NCI-H460 (cell line): ENCODE data around the genes ARHGEF25 and MON2.

GRCh38 chr12:57609649-57610747, 1.2 kb upstream of the ARHGEF25 start:
RAMPAGE:
- cytosol, long total RNA, result no peak
- long total RNA, result no peak
- nucleus, long total RNA, result no peak

DNA sequence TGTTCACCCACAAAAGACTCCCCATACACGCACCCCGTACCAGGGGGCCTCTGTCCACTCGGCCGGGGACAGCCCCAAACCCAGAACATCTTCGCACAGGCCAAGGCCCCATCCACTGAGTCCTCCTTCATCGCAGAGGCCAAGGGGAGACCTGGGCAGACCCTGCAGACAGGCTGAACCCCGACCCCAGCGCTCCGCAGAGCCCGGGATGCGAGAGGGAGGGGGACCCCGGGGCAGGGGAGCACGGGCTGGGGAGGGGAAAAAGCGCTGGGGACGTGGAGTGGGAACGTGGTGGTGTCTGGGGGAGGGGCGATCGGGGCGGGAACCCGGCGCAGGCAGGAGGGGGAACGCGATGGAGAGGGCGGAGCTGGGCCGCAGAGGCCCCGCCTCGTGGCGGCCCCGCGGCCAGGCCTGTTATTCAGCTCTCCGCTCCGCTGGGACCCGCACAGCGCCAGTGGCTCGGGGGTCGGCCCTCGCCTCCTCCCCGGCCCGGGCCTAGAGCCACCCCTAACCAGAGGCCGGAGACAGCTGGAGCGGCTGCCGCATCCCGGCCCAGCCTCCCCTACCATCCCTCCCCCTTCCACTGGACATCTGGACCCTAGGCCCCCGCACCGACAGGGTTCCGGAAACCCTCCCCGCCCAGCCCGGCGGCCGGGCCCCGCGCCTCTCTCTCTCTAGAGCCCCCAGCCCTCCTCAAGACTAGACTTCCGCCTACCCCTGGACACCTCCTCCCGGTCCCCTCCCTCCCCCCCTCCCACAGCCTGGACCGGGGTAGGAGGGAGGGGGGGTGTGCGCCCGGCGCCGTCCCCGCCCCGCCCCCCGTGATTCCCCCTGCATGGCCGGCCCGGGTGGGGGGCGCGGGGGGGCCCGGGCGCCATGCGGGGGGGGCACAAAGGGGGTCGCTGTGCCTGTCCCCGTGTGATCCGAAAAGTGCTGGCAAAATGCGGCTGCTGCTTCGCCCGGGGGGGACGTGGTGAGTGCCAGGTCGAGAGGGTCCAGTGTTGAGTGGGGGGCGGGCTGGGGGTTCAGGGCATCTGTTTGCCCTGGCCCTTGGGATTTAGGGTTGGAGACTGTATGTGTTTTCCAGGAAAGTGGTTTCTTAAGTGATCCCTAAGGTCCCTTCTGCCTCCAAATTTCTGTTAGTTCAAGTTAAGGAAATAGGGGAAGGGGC, at the start of gene ARHGEF25:
Gene ARHGEF25, plus strand, starts transcription at position 417 of the 1,171 bp plus-strand sequence.
RAMPAGE:
- cytosol, long total RNA, result no peak
- long total RNA, result no peak
- nucleus, long total RNA, result no peak

DNA sequence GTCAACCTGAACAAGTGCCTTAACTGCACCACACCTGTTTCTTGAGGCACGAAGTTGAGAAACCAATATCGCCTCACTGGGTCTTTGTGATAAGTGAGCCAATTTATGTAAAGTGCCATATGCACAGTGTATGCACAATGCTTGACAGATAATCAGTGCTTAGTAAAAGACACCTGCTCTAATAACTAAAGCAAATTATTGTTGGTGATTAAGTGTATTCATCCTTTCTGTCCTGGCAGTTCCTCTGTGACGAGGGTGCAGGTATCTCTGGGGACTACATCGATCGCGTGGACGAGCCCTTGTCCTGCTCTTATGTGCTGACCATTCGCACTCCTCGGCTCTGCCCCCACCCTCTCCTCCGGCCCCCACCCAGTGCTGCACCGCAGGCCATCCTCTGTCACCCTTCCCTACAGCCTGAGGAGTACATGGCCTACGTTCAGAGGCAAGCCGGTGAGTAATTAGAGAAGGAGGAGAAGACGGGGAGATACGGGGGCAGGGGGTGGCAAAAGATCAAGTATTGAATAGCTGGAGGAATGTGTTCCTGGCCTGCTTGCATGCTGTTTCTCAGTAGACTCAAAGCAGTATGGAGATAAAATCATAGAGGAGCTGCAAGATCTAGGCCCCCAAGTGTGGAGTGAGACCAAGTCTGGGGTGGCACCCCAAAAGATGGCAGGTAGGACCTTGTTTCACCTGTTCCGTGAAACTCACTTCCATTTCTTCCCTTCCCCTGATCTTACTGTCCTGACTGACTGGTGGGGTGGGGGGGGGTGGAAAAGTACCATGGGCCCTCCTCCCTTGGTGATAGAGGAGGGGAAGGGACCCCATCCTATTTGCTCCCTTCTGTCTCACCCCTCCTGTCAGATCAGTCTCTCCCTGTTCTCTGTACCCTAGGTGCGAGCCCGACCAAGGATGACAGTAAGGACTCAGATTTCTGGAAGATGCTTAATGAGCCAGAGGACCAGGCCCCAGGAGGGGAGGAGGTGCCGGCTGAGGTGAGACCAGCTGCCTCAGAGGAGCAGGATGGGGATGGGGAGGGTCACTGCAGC, 21.9 kb downstream of the OS9 start:
RAMPAGE:
- cytosol, long total RNA, result no peak
- long total RNA, result no peak
- nucleus, long total RNA, result no peak

DNA sequence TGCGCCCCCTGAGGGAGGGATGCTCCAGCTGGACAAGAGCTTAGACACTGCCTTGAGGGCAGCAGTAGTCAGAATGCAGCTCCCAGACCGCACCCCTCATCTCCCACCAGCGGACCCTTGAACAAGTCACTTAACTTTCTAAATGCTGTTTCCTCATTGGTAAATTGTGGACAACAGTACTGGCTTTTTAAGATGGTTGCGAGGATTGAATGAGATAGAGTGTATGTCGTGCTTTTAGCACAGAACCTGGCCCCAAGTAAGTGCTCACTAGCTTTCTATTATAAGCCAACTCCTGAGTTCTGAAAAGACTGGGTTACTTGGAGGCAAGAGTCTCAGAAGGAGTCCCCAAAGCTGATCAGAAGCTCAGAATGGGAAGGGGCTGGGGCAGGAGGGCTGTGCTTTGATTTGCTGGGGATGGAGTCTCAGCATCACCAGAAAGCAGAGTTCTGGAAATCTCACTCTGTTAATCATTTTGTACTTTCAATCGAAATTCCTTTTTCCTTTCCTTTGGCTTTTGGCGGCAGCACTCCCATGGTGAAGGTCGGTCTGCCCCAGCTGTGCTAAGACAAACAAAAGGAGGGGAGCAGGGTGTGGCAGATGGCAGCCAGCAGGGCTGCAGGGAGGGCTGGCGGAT, 15.5 kb downstream of the AGAP2 start:
RAMPAGE:
- cytosol, long total RNA, result no peak
- long total RNA, result no peak
- nucleus, long total RNA, result no peak

GRCh38 chr12:57745588-57745951, 731 bp downstream of the TSPAN31 start:
RAMPAGE:
- cytosol, long total RNA, result no peak
- long total RNA, result no peak
- nucleus, long total RNA, result no peak

GRCh38 chr12:57771414-57771970, 413 bp downstream of the METTL1 start:
RAMPAGE:
- cytosol, long total RNA, result no peak
- long total RNA, result no peak
- nucleus, long total RNA, result no peak

RAMPAGE:
- cytosol, long total RNA, result no peak
- long total RNA, result no peak
- nucleus, long total RNA, result no peak
Observed at GRCh38 chr12:57796035-57796531, 13.5 kb downstream of the TSFM start.

GRCh38 chr12:57837780-57838819, 8.4 kb downstream of the CTDSP2 start:
RAMPAGE:
- cytosol, long total RNA, result no peak
- long total RNA, result no peak
- nucleus, long total RNA, result no peak

DNA sequence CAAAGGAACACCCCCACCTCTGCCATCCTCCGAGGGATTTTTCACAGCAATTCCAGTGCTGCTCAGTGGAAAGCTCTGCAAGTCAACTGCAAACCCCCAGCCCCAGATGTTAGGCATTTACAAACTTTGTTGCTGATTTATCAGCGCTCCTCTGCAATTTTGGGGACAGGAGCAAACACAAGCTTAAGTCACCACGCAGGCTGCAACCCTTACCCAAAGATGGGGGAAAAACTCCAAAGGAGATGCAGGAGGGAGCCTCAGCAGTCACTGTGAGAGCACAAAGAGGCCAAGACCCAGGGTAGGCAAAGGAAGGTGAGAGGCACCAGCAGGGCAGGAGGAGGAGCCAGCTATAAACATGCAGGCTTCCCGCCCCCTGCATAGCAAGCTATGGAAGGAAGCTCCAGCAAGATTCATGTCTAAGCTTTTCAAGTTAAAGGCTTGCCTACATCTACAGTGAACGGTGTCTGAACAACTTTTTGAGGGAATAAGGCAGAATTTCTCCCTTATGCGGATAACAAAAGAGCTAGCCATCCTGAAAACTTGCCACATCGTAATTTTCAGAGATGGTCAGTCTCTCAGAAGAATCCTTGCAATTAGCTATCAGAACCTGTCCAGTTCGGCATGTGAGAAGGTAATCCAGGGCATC, 4.0 kb downstream of the CTDSP2 start:
RAMPAGE:
- cytosol, long total RNA, result no peak
- long total RNA, result no peak
- nucleus, long total RNA, result no peak

DNA sequence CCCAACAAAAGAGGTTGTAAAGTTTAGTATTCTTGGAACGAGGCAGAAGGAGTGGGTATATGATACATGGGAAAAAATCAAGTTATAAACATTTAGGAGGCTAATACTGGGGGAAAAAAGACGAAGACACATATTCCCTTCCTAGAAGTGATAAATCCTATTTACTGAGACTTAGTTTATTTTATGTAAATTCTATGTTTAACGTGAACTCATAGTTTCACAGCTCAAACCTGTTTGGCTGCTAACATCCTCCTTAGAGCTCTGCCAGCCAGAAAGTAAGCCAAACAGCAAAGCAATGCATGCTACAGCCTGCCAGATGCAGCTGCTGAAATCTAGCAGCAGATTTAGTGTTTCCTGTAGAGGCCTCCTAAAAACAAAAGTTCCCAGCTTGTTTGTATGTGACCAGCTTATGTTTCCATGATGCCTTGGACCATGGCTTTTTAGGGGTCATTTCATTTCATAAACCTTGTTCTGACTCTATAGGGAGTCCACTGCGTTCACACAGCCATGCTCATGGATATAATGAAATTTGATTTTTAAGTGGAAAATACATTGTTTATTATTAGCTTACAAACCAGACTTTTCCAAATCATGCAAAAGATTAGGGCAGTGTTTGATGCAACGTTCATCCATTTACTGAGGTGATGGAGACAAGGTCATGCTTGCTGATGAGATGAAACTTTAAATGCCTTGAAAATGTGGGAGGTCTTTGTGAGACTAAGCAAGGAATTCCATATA, 157.3 kb upstream of the LRIG3 start:
RAMPAGE:
- cytosol, long total RNA, result no peak
- long total RNA, result no peak
- nucleus, long total RNA, result no peak

DNA sequence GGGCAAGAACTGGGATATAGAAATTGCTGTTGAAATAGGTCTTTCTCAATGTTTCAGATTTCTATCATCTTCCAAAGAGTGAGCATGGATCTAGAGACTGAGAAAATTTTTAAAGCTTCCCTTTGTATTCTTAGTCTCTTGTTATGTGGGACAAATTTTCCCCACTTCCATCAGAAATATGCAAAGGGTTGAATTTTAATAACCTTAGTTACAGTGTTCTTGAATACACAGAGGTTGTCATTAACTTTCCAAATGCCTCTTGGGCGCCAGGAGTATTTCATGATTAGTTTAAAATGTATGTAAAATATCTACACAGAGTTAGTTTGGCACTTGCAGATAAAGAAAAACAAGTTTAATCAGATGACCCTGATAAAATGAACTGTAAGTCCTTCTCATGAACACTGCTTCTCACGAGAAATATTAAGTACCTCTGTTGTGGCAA, 121.3 kb downstream of the SLC16A7 start:
RAMPAGE:
- cytosol, long total RNA, result no peak
- long total RNA, result no peak
- nucleus, long total RNA, result no peak

RAMPAGE:
- cytosol, long total RNA, result no peak
- long total RNA, result no peak
- nucleus, long total RNA, result no peak
Observed at GRCh38 chr12:62258616-62259325, 1.4 kb upstream of the USP15 start.

RAMPAGE:
- cytosol, long total RNA, result start-site peak on the plus strand at chr12:62466820-62466828, 75 and 71 reads in 2 replicates
- long total RNA, result no peak
- nucleus, long total RNA, result start-site peak on the plus strand at chr12:62466790-62466838, 583 and 147 reads in 2 replicates
Observed at GRCh38 chr12:62466435-62467755, at the start of gene MON2. Gene MON2, plus strand, starts transcription at chr12:62466826.

DNA sequence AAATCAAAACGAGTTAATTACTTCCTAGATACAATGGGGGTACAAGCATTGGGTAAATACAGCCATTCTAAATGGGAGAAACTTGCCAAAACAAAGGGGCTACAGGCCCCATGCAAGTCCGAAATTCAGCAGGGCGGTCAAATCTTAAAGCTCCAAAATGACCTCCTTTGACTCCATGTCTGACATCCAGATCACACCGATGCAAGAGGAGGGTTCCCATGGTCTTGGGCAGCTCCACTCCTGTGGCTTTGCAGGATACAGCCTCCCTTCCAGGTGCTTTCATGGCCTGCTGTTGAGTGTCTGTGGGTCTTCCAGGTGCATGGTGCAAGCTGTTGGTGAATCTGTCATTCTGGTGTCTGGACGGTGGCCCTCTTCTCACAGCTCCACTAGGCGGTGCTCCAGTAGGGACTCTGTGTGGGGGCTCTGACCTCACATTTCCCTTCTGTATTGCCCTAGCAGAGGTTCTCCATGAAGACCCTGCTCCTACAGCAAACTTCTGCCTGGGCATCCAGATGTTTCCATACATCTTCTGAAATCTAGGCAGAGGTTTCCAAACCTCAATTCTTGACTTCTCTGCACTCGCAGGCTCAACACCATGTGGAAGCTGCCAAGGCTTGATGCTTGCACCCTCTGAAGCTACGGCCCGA, 45.8 kb downstream of the MON2 start:
RAMPAGE:
- cytosol, long total RNA, result no peak
- long total RNA, result no peak
- nucleus, long total RNA, result no peak

DNA sequence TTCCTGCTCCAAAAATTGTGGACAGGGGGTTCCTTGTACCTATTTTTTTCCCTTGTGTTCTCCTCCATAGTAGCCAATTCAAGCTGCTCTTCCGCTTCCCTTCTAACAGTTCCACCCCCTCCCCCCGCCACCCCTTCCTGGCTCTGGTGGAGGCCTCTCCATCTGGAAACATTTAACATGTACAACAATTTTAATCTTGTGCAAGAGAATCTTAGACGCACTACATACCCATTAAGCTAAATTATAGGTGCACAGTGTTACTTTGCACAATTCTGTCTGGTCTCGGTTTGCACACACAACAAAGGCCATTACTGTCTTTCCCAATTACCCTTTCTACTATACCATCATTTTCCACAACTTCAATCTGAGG, 218.3 kb downstream of the MON2 start:
RAMPAGE:
- cytosol, long total RNA, result no peak
- long total RNA, result no peak
- nucleus, long total RNA, result no peak

GRCh38 chr12:62731719-62732520, 203.0 kb downstream of the PPM1H start:
RAMPAGE:
- cytosol, long total RNA, result no peak
- long total RNA, result no peak
- nucleus, long total RNA, result no peak

DNA sequence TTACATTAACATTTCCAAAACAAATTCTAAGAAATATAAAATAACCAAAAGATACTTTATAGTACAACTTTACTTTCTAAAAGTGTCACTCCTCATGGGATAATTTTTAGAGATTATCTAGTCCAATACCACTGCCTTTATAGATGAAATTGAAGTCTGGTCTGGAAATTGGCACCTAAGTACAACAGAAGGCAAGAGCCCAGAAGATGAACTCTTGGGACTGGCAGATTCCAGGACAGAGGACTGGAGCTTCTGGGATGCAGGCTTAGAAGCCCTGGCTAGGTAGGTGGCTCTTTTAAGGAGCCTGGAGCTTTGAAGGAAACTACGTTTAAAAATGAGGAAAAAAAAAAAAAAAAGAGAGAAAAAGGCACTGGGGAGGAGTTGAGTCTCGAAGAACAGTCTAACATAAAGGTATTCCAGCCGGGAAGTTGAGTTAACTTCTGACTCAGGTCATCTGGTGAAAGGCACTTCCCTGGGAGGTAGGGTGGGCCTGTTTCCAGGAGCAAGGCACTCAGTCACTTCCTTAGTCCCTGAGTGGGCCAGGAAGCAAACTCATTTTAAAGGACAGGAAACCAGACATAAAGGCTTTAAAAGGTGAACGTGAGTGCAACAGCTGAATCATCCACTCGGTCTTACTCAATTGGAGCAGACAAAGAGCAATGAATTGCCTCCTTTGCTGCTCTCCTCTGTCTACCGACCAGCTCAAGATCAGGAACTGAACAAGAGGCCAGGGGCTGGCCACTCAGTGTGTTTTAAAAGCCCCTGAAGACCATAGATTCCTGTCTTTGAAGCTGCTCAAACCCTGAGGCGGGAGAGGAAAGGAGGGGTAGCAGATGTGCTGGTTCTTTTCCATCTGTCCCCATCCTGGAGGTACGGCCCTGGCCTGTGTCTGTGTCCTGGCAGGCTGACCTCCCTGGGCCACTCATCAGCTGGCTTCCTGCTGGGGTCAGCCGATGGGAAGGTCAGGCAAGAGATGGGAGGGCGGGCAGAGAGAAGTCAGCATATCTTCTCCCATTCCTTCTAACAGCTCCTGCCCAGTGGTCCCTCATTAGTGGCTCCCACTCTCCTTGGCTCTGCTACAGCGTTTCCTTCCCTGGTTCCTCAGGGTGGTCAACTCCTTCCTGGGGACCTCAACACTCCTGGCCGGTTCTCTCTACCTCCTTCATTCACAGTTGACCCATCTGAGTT, 149.0 kb downstream of the PPM1H start:
RAMPAGE:
- cytosol, long total RNA, result no peak
- long total RNA, result no peak
- nucleus, long total RNA, result no peak

RAMPAGE:
- cytosol, long total RNA, result no peak
- long total RNA, result no peak
- nucleus, long total RNA, result no peak
Observed at GRCh38 chr12:63918136-63919453, 74.1 kb downstream of the SRGAP1 start.

GRCh38 chr12:64025473-64026105, 181.1 kb downstream of the SRGAP1 start:
RAMPAGE:
- cytosol, long total RNA, result no peak
- long total RNA, result no peak
- nucleus, long total RNA, result no peak

RAMPAGE:
- cytosol, long total RNA, result no peak
- long total RNA, result no peak
- nucleus, long total RNA, result no peak
Observed at GRCh38 chr12:64293022-64293527, 71.0 kb upstream of the KICS2 start.